Right common carotid artery plus branches (tissue), 1 donor: ENCODE measurements around a stretch of chr7.

GRCh38 chr7:50723969-50724418 is 58.7 kb downstream of the GRB10 start:
- PRO-cap: no peak

DNA sequence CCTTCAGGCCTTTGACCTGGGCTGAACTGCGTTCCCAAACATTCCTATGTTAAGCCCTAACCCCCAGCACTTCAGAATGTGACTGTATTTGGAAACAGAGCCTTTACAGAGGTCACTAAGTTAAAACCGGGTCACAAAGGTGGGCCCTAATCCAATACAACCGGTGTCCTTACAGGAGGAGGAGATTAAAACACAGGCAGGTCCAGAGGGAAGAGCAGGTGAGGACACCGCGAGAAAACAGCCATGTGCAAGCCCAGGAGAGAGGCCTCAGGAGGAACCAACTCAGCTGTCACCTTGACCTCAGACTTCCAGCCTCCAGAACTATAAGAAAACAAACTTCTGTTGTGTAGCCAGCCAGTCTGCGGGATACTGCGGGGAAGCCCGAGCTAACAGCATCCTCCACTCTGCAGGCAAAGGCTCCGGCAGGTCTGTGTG is 27.9 kb downstream of the GRB10 start:
- PRO-cap: no peak

GRCh38 chr7:50970070-50970570 is 187.4 kb upstream of the GRB10 start:
- PRO-cap: no peak

- PRO-cap: unidirectional peak, minus-strand start at chr7:51229169; unidirectional peak, minus-strand start at chr7:51229226
Measured at GRCh38 chr7:51229090-51229636, 87.4 kb downstream of the COBL start.

- PRO-cap: no peak
Measured at GRCh38 chr7:51246102-51246483, 70.5 kb downstream of the COBL start.

GRCh38 chr7:51254437-51254932 is 62.1 kb downstream of the COBL start:
- PRO-cap: no peak

- PRO-cap: no peak
Measured at GRCh38 chr7:51344259-51344828, 27.7 kb upstream of the COBL start.

DNA sequence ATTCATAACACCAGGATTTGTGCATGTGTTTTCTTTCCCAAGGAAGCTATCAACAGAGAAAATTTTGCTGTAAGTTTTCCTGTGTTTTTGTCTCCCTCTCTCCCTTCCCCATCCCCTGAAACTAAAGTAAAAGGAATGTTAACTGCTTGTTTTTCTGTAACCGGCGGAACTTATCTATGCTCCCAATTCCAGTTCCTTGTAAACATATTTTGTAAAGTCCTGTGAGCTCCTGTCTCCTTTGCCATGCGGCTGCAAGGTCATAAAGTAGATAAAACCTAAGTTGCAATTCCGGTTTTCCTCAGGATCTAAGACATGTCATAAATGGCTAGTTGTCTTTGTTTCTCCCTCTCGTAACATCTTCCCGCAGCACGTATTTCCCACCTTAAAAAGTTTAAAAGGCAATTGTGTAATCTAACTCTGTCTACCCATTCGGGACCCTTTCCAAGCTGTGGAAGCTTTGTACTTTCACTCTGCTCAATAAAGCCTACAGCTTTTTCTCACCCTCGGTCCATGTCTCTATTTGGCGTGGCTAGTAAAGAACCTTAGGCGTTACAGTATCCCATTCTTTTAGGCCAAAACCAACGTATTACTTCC is 78.9 kb upstream of the POM121L12 start:
- PRO-cap: no peak

- PRO-cap: unidirectional peak, plus-strand start at chr7:53366058
Measured at GRCh38 chr7:53365847-53366133, 330.4 kb downstream of the POM121L12 start.

GRCh38 chr7:55056070-55057498 is 37.8 kb downstream of the EGFR start:
- PRO-cap: no peak

DNA sequence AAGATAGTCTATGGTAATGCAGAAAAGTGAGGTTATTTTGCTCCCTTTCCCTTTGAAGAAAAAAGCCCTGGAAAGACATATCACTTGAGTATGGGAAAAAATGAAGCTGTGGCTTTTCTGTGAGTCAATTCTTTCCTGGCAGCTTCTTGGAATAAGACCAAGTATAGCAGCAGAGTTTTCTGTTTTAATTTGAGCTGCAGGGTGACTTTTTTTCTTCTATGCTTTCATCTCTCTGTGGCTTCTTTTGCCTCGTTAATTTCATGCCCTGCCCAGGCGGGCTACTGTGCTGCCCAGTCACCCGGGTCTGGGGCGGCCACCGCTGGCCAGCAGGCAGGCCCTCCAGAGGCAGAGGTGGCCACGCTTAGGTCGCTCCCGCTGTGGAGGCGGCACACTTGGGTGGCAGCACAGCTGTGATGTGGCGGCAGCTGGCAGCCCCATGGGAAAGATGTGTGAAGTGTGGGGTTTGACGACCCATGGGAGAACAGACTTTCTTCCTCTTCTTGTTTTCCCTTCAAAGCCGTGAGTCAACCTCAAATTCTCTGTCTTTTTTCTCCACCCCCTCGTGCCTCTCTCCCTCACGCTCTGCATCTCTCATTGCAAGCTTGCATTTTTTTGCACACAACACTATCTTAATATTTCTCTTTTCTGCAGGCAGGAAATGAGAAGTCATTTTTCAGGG is 67.6 kb downstream of the EGFR start:
- PRO-cap: no peak

DNA sequence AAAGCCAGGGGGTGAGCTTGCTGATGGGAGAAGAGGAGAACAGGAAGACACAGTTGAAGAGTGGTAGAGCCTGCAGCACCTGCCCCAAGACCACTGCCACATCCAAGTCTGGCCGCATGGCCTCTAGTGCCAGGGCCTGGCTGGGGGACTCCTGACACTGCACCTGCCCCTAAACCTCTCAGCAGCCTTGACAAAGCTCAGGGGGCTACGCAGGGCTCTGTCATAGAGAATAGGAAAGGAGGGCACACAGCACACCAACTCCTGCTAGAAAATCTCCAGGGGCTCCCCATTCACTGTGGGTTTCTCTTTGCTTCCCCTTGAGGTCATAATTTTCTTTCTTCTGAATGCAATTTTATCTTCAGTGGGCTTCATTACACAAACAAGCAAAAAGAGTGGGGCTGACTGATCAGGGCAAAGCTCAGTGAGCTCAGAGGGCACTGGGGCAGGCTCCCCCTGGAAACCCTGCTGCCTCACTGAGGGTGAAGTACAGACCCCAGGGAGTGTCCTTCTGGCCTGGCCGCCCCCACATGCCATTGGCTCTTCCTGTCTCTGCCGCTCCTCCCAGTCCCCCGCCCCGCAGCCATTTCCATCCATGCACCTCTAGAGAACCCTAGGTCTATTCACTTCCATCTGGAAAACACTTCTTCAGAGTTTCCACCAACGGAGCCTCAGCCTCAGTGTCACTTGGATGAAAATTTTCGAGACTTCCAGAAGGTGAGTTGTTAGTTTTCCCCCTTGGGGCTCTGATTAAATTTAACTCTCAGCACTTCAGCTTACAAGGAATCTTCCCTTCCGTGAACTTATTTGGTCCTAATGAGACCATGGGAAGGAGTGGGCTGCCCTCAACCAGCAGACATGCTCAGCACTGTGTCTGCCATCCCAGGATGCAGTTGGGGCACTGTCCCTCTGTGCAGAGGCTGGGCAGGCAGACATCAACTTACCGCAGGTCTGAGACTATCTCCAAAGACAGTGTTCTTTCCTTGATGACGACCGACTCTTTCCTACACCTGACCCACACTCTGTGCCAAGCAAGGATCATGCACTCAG is 37.0 kb downstream of the VOPP1 start:
- PRO-cap: no peak

DNA sequence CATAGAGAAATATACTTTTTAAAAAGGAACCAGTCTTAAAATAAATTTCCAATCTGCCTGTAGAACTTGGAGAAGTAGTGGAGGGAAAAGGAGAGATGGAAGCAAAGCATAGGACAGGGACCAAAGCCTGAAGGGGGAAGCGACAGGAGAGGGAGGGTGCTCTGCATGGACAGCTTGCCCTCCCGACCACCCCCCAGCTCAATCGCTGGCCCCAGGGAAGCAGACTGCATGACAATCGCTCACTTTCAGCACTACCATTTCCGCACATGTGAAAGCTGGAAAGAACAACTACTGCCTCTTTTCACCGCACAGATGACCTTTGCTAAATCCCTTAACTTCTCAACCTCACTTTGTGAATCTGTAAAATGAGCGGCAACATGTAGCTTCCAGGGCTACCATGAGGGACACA is 17.2 kb downstream of the VOPP1 start:
- PRO-cap: no peak

DNA sequence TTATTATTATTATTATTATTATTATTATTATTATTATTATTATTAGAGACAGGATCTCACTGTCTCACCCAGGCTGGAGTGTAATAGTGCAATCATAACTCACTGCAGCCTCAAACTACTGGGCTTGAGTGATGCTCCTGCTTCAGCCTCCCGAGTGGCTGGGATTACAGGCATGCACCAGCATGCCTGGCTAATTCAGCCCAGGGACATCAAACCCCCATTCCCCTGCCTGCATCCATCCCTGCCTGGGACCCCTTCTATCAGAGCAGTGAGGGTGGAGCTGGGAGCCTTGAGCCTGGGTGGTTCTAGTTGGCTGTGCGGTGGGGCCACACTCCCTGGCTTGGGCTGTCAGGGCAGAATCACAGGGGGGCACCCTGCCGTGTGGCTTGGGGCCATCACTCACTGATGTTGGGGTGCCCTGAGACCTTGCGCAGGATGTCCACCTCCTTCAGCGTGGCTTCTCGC is 5.5 kb downstream of the PHKG1 start:
- PRO-cap: no peak

- PRO-cap: no peak
Measured at GRCh38 chr7:56492582-56492900, 376.3 kb upstream of the NUPR2 start.

GRCh38 chr7:57203475-57203910 is 71.3 kb upstream of the ZNF479 start:
- PRO-cap: no peak

- PRO-cap: no peak
Measured at GRCh38 chr7:57343783-57344416, 106.1 kb upstream of the ZNF716 start.

DNA sequence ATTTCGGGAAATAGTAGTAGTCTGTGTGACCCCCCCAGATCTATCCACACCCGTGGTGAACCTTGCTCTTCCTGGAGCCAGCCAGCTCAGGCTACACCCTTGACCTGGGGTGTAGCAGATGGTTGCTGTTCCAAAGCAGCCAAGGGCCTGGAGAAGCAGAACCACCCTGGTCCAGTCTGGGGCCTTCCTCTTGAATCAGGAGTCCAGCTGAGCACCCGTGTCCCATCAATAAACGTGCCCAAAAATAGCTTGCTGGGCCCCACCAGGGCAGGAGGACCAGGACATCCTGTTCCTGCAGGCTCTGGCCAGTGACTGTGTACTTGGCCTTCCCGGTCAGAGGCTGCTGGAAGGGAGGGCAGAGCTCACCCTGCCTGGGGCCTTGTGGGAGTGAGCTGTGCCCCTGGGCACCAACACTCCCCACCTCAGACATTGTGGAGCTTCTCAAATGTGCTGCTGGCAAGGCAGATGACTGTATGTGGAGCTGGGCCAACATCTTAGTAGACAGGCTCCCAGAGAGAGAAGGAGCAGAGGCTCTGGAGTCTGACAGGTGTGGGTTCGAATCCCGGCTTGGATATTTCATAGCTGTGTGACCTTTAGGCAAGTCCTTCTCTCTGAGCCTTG is 101.1 kb upstream of the ZNF716 start:
- PRO-cap: no peak

DNA sequence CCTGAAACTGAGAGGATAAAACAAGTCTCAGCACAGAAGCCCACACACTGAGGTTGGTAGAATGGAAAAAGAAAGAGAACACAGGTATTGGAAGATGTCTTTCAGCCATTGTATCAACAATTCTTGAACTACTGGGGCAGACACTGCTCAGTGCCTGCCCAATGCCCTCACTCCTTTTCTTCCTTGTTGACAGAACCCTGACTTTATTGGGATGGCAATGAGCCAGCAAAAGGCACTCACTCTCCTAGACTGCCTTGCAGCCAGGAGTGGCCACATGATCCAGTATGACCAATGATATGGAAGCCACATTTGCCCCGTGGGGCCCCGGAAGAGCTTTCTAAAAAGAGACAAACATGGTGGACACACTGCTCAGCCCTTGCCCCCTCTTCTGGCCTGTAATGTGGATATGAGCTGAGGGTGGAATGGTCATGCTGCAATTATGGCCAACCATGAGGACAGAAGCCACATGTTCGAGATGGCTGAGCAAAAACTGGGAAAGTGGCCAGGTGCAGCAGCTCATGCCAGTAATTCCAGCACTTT is 88.5 kb upstream of the ZNF716 start:
- PRO-cap: no peak

GRCh38 chr7:57868389-57869096 is 418.6 kb downstream of the ZNF716 start:
- PRO-cap: unidirectional peak, plus-strand start at chr7:57868681